Ishikawa (cell line): Measurements from ENCODE around the genes ZNF468, ZNF415, TSEN34 and LILRB2.

DNA sequence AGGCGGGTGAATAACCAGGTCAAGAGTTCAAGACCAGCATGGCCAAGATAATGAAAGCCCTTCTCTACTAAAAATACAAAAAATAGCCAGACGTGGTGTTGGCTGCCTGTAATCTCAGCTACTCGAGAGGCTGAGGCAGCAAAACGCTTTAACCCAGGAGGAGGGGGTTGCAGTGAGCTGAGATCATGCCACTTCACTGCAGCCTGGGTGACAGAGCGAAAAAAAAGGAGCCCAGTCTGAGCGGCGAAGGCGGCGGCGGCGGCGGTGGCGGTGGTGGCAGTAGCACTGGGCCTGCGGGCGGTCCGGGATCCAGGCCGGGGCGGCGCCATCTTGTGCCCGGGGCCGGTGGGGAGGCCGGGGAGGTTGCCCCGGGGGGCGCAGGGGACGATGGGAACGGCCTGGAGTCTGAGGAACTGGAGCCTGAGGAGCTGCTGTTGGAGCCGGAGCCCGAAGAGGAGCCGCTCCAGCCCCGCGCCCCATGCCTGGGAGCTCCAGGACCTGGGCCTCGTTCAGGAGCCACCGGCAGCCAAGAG, 11.8 kb downstream of the ZNF28 start:
- RRBS, result 98% methylated on average over 7 of the region's 33 CpGs

GRCh38 chr19:52857434-52858261, at the start of gene ZNF468:
TSS of gene ZNF468 (minus strand) at chr19:52857619.
- RRBS, result 6% methylated on average over 2 of the region's 43 CpGs

- RRBS, result 100% methylated on average over 2 of the region's 11 CpGs
Observed at GRCh38 chr19:53094725-53095078, 8.5 kb downstream of the ZNF160 start.

DNA sequence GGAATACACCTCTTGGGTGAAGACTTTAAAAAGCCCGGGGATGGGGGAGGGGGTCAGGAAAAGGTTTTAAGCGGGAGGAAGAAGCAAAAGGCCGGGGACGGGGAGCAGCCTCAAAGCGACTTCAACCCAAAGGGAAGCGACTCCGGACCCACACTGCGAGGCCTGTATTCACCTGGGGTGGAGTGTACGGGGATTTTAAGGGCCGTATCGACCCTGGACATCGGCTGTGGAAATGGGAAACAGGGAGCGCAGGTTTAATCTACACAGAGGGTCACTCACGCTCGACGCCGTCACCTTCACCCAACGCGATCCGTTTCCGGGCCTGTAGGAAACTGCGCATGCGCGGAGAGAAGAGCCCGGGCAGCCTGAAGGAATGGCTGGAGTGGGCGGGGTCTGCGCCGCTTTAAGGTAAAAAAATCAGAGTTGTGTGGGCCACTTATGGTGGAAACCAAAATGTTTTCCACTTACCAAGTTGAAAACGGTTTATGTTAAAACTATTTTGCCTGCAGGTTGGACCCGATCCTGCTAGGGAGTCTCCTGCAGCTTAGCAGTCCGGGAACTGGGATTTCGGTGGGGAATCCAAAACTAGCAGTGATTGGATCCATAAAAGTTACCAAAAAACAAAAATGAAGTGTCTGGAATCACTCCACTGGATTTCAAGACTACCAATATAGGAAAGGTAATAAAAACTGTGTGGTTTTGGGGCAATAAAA, at the start of gene ZNF415:
ZNF415 (minus strand) TSS at position 334 of the 713 bp plus-strand sequence.
- RRBS, result 18% methylated on average over 4 of the region's 32 CpGs

GRCh38 chr19:53389946-53390549, 4.9 kb upstream of the ZNF765 start:
- RRBS, result 86% methylated on average over 13 of the region's 31 CpGs

DNA sequence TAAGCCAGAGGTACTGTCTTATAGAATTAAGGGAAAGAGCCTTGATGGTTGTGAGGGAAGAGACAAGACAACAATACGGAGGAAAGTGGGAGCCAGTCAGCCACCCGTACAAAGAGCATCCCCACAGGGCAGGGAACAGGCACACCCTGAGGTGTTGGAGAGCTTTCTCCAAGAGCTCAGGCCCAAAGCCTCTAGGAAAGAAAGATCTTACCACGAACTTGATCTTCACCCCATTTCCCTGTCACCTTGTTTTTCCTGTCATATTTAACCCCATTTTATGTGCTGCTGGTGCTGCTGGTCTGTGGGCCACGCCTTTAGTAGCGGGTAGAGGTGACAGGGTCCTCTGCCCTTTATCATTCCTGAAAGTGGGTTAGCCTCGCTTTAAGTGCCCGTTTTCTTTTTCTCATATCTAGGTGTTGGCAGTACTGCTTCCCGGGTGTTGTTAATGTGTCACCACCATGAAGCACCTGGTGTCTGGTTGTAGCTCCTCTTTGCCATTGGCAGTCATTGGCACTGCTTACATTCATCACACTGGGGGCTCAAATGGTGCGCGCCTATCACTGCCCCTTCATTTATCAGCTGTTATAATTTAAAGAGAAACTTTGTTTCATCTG, 36.4 kb downstream of the ZNF331 start:
- RRBS, result no CpG with 5 or more reads among the region's 10 CpGs

- RRBS, result 15% methylated on average over 11 of the region's 50 CpGs
Observed at GRCh38 chr19:53866045-53866822, 1.4 kb upstream of the MYADM start.

DNA sequence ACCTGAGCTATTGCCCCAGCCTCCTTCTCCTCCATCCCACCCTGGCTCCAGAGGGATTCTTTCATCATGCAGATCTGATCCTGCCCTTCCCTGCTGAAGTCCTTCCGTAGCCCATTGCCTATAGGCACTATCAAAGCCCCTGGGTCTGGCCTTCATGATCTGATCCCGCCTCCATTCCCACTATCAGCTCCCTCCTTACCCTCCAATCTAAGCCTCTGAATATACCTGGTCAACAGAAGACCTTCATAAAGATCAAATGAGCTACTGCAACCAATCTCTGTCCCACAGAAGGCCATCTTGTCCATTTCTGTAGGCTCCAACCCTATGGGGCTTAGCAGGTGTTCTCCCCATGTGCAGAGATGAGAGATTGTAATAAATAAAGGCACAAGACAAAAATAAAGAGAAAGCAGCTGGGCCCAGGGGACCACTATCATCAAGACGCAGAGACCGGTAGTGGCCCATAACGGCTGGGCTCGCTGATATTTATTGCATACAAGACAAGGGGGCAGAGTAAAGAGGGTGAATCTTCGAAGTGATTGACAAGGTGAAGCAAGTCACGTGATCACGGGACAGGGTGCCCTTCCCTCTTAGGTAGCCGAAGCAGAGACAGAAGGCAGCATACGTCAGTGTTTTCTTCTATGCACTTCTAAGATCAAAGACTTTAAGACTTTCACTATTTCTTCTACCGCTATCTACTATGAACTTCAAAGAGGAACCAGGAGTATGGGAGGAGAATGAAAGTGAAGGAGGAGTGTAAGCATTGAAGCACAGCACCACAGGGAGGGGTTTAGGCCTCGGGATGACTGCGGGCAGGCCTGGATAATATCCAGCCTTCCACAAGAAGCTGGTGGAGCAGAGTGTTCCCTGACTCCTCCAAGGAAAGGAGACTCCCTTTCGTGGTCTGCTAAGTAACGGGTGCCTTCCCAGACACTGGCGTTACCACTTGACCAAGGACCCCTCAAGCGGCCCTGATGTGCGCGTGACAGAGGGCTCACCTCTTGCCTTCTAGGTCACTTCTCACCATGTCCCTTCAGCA, 4.7 kb upstream of the PRKCG start:
- RRBS, result no CpG with 5 or more reads among the region's 20 CpGs

DNA sequence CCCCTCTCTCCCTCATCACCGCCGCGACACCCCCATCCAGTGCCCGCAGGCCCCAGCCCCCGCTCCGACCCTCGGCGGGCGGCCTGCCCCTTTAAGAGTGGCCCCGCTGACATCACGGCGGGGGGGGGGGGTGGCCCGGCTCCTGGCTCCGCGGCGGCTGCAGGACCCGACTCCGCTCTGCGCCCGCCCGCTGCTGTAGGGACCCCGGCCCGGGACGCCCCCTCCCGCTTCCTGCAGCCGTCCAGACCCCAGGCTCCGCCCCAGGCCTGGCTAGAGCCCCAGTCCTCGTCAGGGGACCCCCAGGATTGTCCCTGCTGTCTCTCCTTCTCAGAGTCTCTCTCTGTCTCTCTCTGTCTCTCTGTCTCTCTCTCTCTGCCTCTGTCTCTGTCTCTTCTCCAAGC, 603 bp upstream of the CACNG7 start:
- RRBS, result 3% methylated on average over 10 of the region's 28 CpGs

GRCh38 chr19:53959233-53959691, 3.5 kb upstream of the CACNG8 start:
- RRBS, result no CpG with 5 or more reads among the region's 17 CpGs

GRCh38 chr19:53977698-53977955, 13.8 kb upstream of the CACNG6 start:
- RRBS, result no CpG with 5 or more reads among the region's 6 CpGs

DNA sequence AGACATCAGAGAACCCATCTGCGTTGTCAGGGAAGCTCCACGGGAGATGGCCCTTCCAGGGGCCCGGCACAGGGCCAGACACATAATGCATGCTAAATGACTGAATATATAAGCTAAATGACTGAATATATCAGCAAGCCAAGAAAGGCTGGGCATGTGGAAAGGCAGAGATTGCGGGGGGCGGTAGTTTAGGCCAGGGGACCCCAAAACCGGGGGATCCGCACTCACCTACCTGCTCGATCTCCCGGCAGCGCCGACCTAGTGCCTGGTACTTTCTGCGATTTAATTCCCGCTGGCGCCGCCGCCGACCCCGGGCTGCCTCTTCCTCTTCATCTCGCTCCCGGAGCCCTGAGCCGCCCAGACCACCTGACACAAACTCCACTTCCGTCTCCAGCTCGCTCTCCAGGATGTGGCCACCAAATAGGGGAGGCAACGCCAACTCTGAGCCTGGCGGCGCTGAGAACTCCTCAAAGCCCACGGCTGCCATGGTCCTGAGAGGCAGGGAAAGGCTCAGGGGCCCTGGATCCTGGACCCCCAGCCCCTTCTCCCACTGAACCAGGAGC, 1.2 kb downstream of the TFPT start:
- RRBS, result 86% methylated on average over 13 of the region's 27 CpGs

GRCh38 chr19:54191221-54191993, at the start of gene TSEN34:
TSS of gene TSEN34 (plus strand) at chr19:54191308.
- RRBS, result 2% methylated on average over 19 of the region's 59 CpGs

DNA sequence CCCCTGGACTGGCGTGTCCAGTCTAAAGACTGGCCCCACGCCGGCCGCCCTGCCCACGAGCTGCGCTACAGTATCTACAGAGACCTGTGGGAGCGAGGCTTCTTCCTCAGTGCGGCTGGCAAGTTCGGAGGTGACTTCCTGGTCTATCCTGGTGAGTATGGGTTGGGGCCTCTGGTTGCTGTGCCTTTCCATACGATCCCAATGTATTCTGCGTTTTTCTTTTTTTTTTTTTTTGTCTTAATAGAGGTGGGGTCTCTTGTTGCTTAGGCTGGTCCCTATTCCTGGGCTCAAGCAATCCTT, 1.1 kb downstream of the TSEN34 start:
- RRBS, result 100% methylated on average over 1 of the region's 11 CpGs

DNA sequence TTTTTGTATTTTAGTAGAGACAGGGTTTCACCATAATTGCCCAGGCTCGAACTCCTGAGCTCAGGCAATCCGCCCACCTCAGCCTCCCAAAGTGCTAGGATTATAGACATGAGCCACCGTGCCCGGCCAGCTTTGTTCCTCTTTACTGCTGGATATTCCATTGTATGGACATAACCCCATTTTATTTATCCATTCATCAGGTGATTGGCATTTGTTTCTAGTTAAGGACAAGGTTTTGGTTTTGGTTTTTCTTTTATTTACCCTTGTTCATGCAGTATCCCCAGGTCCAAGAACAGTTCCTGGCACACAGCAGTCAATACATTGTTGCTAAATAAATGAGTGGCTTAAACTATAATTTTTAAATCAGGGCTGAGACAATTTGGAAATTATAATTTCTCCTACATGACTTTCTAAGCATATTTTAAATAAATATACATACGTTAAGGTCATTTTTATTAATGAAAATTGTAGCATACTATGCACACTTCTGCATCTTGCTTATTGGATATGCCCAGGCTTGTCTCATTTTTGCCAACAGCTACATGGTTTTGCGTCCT, 4.0 kb upstream of the RPS9 start:
- RRBS, result no CpG with 5 or more reads among the region's 6 CpGs

GRCh38 chr19:54254714-54255029, 2.4 kb downstream of the LILRB5 start:
- RRBS, result no CpG with 5 or more reads among the region's 8 CpGs

DNA sequence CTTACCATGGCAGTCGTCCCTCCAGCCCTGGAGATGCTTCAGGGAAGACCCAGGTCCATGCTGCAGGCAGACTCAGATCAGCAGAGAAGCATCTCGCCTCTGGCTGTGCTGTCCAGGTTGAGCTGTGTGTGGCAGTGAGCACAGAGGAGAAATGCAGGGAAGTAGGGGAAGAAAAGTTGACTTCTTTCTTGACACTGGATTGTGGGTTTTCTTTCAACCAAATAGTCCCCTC, at the start of gene LILRB2:
LILRB2 (minus strand) TSS at position 155 of the 232 bp plus-strand sequence.
- RRBS, result no CpG with 5 or more reads among the region's 2 CpGs

- RRBS, result no CpG with 5 or more reads among the region's 23 CpGs
Observed at GRCh38 chr19:54420805-54421440, 5.7 kb downstream of the TTYH1 start.

GRCh38 chr19:54447933-54449148, 658 bp upstream of the LENG8 start:
- RRBS, result 2% methylated on average over 6 of the region's 60 CpGs

DNA sequence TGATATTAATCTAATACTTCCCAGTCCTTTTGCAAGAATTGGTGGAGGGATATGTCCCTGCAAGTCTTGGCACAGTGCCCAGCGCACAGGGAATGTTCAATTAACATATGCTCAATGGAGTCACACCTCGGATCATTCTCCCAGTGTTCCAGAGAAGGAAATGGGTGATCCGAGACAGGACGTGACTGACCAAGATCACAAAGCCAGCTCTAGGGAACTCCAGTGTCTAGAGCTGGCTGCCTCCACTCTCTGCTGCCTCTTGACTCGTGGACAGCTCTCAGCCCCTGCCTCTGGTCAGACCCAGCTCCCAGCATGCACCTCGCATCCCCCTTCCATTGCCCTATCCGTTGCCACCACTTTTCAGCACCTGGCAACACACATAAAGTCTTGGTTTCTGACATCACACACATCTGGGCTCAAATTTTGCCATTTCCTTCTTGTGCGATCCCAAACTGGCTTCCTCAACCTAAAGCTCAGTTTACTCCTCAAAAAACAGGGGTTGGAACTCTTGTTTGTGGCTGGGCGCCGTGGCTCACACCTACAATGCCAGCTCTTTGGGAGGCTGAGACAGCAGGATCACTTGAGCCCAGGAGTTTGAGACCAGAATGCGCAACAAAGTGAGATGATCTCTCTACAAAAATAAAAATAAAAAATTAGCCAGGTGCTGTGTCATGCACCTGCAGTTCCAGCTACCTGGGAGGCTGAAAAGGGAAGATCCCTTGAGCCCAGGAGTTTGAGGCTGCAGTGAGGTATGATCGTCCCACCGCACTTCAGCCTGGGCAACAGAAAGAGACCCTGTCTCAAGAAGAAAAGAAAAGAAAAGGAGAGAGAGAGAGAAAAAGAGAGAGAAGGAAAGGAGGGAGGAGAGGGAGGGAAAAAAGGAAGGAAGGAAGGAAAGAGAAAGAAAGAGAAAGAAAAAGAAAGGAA, 3.3 kb downstream of the CDC42EP5 start:
- RRBS, result no CpG with 5 or more reads among the region's 13 CpGs